SK-N-SH (cell line): Measurements from ENCODE around the genes FAM72C, ITGA10 and PEX11B.

DNA sequence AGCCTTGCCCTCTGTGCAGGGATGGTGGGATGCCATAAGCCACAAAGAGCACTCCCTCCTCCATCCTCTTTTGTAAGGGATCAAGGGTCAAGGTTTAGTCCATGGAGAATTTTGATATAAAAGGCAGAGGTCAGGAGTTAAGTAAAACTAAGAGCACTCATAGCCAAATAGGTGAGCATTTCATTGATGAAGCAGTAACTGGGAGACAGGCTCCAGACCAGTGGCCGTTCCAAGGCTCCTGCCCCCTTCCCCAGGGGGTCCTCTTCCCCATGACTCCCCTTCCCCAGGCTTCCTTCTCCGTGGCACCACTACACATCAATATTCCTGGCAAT lies 17.5 kb downstream of the PHGDH start:
- RRBS: no CpG with 5 or more reads among the region's 2 CpGs
CAGE:
- cytosol, long polyA plus RNA: no peak
- long polyA plus RNA: no peak
- nucleus, long polyA plus RNA: no peak

- RRBS: 89% methylated on average over 4 of the region's 16 CpGs
CAGE:
- cytosol, long polyA plus RNA: no peak
- long polyA plus RNA: no peak
- nucleus, long polyA plus RNA: no peak
Measured at GRCh38 chr1:119915754-119916910, 19.8 kb upstream of the ADAM30 start.

DNA sequence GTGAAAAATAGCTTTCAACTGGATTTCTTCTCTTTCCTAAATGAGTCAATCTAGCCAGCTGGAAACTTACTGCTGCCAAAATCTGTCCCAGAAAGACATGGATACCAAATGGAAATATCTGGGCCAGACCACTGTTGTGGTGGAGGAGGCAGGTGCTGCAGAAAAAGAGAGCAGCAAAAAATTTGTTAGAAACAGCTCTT lies 68.7 kb upstream of the ADAM30 start:
CAGE:
- cytosol, long polyA plus RNA: no peak
- long polyA plus RNA: no peak
- nucleus, long polyA plus RNA: no peak

DNA sequence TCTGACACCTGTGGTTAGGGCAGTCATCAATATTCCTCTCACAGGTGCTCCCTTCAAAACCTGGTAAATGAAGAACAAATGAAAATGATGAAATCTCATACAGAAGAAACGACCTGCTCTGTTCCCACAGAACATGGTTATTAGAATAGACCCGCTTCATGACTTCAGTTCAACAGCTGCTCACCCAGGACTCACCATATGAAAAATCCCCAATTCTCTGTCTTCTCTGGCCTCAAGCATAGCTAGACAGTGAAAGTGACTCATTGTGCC lies 82.5 kb downstream of the NOTCH2 start:
- RRBS: no CpG with 5 or more reads among the region's 2 CpGs
CAGE:
- cytosol, long polyA plus RNA: no peak
- long polyA plus RNA: no peak
- nucleus, long polyA plus RNA: no peak

DNA sequence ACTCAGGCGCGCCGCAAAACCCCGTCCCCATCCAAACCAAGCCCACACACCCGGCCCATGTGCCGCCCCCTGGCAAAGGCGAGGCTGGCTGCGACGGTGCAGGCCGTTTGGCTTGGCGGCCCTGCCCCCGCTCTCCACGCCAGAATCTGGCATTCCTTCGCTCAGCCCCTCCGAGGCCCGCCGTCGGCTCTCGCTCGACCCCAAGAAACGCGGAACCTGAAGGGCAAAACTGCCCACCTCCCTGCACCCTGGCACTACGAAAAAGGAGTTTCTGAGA lies 736 bp downstream of the NOTCH2 start:
- RRBS: no CpG with 5 or more reads among the region's 23 CpGs
CAGE:
- cytosol, long polyA plus RNA: no peak
- long polyA plus RNA: no peak
- nucleus, long polyA plus RNA: no peak

GRCh38 chr1:120557085-120557496 lies 142.3 kb downstream of the NBPF8 start:
- RRBS: no CpG with 5 or more reads among the region's 7 CpGs
CAGE:
- cytosol, long polyA plus RNA: no peak
- long polyA plus RNA: no peak
- nucleus, long polyA plus RNA: no peak

DNA sequence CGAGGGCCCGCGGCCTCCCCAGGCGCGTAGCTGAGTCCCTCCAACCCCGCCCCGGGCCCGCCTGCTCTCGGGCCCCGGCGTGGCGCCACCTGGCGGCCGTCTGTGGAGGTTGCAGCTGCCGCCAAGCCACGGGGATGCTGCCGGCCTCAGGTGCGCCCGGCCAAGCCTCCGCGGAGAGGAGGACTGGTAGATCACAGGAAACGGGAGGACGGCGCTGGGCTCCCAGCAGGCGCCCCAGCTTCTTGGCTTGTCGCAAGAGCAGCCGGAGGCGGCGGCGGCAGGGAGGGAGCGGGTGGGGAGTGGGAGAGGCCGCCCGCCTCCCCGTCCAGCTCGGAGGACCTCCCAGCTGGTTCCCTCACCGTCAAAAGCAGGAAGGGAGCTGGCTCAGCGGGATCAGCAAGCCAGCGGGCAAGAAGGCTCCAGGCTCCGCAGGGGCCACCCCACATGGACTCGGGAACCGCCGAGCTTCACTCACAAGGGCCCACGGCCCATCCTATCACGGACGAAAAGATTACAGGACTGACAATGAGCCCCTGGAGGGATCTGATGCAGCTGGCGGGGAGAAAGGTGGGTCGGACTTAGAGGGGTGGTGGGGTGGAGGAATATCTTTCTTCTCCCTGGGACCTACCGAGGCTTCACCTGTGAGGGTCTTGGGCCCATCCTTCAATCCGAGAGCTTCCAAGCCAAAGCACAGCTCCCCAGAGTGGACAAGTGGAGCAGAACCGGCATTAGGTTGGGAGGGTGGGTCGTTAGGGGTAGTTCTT lies 86.4 kb downstream of the FAM72B start:
- RRBS: no CpG with 5 or more reads among the region's 51 CpGs
CAGE:
- cytosol, long polyA plus RNA: no peak
- long polyA plus RNA: no peak
- nucleus, long polyA plus RNA: no peak

DNA sequence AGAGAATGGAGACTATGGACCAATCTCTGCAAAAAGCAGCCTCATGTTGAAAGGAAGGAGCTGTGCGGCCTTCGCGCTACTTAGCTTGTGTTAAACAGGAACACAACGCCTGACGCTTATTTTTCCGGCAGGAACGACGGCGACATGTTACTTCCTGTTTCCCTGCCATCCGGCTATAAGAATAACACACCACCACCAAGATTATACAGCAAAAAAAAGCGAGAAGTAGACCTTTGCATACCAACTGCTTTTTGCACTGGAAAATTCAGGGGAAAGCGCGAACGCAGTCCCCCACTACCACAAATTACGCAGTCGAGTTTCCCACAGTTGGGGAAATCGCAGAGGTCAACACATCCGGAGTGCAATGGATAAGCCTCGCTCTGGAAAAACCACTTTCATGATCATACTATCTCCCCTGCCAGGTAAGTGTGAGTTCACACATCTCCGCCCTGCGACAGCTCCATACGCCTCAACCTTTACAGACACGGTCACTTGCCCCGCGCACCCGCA lies 206.5 kb downstream of the H3-7 start:
- RRBS: no CpG with 5 or more reads among the region's 26 CpGs
CAGE:
- cytosol, long polyA plus RNA: no peak
- long polyA plus RNA: no peak
- nucleus, long polyA plus RNA: no peak

- RRBS: 13% methylated on average over 1 of the region's 56 CpGs
CAGE:
- cytosol, long polyA plus RNA: no peak
- long polyA plus RNA: no peak
- nucleus, long polyA plus RNA: no peak
Measured at GRCh38 chr1:143735789-143736914, 169.6 kb downstream of the H3-7 start.

DNA sequence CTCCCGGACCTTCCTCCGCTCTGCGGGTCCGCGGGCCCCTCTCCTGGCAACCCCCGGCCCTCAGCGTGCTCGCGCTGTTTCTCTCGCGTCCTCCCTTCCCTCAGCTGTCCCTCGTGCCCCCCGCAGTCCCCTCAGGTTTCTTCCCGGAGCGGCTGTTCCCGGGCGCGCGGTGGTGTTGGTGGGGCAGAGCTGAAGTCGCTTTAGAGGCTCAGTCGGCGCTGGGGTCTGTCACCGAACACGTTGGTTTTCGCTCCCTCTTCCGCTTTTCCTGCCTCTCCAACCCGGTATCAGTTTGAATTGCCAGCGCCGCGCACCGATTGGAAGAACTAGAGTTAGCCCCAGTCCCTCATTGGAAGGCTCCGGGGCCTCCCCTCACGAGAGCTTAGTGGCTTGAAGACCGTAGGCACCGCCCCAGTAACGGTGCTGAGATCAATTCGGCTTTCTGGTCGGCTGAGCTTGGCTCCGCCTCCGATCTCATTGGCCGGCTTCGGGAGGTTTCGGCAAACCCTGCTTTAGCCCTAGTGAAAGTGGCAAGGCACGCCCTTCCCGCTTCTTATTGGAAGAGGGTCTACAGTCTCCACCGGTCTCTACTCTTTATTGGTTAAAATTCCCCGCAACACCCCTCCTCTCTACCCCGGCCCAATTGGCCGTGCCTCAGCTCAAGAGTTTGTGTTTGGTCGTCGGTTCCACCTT lies at the start of gene FAM72C:
FAM72C (minus strand) TSS at position 270 of the 693 bp plus-strand sequence.
- RRBS: no CpG with 5 or more reads among the region's 51 CpGs
CAGE:
- cytosol, long polyA plus RNA: no peak
- long polyA plus RNA: no peak
- nucleus, long polyA plus RNA: no peak

DNA sequence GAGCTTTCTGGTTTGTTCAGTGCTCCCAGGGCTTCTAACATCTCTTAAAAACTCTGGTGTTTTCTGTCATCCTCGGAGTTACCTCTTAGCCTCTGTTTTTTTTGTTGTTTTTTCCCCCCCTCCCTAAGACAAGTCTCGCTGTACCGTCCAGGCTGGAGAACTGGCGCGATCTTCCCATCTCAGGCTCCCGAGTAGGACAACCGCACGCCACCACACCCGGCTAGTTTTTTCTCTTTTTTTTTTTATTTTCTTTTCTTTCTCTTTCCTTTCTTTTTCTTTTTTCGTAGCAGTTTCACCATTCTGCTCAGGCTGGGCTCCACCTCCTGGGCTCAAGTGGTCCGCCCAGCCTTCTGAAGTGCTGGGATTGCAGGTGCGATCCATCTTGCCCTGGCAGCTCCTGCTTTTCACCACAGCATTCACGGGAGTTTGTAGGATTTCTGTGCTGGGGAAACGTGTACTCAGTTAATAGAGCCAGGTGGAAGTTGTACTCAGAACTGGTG lies 39.6 kb upstream of the PPIAL4E start:
- RRBS: no CpG with 5 or more reads among the region's 14 CpGs
CAGE:
- cytosol, long polyA plus RNA: no peak
- long polyA plus RNA: no peak
- nucleus, long polyA plus RNA: no peak

GRCh38 chr1:145706214-145706751 lies 885 bp downstream of the PDZK1 start:
- RRBS: no CpG with 5 or more reads among the region's 2 CpGs
CAGE:
- cytosol, long polyA plus RNA: no peak
- long polyA plus RNA: no peak
- nucleus, long polyA plus RNA: no peak

- RRBS: no CpG with 5 or more reads among the region's 3 CpGs
CAGE:
- cytosol, long polyA plus RNA: no peak
- long polyA plus RNA: no peak
- nucleus, long polyA plus RNA: no peak
Measured at GRCh38 chr1:145751316-145751836, 32.1 kb downstream of the CD160 start.

DNA sequence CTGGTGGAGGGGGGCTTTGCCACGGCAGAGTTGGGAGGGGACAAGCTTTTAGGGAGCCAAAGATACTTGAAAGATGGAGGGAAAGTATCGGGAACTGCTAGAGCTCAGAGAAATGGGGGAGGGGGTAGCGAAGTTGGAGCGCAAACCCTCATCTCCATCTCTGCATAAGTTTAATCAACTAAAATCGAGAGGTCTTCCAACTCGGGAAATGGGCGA lies 323 bp upstream of the PIAS3 start:
- RRBS: no CpG with 5 or more reads among the region's 7 CpGs
CAGE:
- cytosol, long polyA plus RNA: no peak
- long polyA plus RNA: no peak
- nucleus, long polyA plus RNA: no peak

- RRBS: no CpG with 5 or more reads among the region's 1 CpG
CAGE:
- cytosol, long polyA plus RNA: no peak
- long polyA plus RNA: no peak
- nucleus, long polyA plus RNA: no peak
Measured at GRCh38 chr1:145890971-145891616, 5.4 kb upstream of the ANKRD35 start.

DNA sequence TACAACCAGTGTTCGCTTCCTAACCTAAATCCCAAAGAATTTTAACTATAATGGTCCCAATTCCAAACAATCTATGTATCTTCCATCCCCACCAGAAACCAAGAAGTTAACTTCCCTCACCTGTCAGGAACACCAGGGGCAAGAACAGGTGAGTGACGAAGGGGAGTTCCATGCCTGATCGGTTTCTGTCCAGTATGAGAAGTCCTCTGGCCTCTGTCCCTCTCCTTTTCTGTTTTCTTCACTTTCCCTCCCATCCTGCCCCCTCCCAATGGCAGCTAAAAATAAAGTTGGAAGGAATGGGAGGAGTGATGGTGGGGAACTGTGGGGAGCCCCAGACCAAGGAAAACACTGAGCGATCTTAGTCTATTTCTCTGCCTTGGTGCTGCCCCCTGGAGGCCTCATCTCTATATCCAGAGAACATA lies at the start of gene ITGA10:
ITGA10 (minus strand) TSS at position 208 of the 422 bp plus-strand sequence.
- RRBS: no CpG with 5 or more reads among the region's 4 CpGs
CAGE:
- cytosol, long polyA plus RNA: no peak
- long polyA plus RNA: no peak
- nucleus, long polyA plus RNA: no peak

DNA sequence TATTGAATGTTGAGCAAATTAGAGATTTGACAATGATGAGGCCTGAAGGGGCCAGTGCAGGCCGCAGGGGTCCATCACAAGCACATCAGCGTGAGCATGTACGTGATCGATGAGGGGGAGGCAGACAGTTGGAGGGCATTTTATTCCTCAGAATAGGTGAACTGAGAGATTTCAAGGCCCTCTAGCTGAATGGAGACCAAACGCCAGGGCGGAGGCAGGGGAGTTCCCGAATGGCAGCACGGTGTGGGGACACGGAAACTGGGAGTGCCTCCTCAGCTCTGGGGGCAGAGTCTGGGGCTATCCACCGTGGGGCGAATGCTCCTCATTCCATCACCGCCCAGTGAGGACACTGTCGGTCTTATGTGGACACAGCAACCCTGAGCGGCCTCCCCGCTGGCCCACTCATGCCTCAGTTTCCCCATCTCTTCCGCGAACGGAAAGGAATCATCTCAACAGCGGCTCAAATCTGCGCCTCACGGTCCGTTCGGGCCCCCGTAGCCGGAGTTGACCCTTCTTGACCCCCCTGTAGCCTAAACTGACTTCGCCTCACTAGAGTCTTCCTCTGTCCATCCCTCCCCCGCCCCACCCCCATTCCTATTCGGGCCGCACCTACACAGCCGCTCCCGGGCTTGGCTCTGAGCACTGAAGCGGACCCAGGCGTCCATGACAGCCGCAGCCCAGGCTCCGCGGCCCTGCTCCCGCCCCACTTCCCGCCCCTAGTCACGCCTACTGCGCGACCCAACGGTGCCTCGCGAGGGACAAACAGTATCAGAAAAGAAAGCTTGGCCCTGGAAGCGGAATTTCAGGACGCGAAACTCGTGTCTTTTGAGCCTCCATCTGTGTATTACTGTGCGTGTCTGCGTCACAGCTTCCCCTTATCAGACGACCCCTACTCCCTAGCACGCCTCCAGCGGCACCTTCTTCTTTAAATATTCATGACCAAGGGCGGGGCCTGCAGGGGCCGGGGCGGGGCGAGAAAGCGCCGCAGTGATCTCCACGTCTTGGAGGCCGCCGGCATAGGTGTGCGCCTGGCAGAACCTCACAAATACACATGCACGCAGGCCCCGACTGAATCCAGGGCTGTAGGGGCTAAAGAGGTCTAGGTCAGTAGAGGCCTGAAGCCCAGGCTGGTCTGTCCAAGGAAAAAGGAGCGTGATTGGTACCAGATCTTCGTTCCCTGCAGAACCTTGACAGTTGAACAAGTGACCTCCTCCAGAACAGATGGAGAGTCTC lies at the start of gene PEX11B:
PEX11B (minus strand) TSS at position 694 of the 1,233 bp plus-strand sequence.
- RRBS: under 1% methylated on average over 8 of the region's 67 CpGs
CAGE:
- cytosol, long polyA plus RNA: start-site peak on the minus strand centred at position 672 of the sequence, 57 bp wide, 996 and 1,618 reads in 2 replicates
- long polyA plus RNA: start-site peak on the minus strand centred at position 672 of the sequence, 58 bp wide, 674 and 1,589 reads in 2 replicates
- nucleus, long polyA plus RNA: start-site peak on the minus strand centred at position 666 of the sequence, 48 bp wide, 252 and 427 reads in 2 replicates

DNA sequence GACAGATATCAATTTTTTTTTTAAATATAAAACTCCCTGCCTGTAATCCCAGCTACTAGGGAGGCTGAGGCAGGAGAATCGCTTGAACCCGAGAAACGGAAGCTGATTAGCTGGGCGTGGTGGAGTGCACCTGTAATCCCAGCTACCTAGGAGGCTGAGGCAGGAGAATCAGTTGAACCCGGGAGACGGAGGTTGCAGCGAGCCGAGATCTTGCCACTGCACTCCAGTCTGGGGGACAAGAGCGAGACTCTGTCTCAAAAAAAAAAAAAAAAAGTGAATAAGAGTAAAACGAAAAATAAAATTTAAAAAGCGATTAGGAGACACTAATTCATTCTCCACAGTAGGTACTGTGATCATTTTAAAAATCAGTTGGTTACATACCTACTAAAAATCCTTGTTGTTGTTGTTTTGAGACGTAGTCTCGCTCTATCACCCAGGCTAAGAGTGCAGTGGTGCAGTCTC lies 734 bp upstream of the RBM8A start:
- RRBS: no CpG with 5 or more reads among the region's 13 CpGs
CAGE:
- cytosol, long polyA plus RNA: no peak
- long polyA plus RNA: no peak
- nucleus, long polyA plus RNA: no peak

DNA sequence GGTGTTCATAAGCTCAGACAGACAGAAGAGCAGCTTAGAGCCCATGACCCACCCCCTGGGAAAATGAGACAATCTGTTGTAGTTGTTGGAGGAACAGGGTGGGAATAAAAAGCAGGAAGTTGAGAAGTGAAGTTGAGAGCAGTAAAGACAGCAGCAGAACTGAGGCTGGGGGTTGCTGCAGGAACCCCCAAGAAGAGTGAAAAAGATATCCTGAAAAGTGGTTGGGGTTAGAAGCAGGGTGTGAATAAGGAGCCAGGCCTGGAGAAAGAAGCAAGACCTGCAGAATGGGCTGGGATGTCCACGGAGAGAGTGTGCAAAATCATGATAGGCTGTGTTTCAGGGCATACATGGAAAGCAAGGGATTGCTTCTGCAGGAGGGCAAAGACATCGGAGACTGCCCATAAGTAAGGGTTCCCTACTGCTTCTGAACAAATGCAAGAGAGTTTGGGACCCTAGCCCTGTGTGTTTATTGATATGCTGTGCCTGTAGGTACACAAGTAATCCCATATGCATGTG lies 1.8 kb upstream of the LIX1L start:
- RRBS: no CpG with 5 or more reads among the region's 2 CpGs
CAGE:
- cytosol, long polyA plus RNA: no peak
- long polyA plus RNA: no peak
- nucleus, long polyA plus RNA: no peak

GRCh38 chr1:145993938-145994885 lies 2.2 kb downstream of the TXNIP start:
- RRBS: no CpG with 5 or more reads among the region's 11 CpGs
CAGE:
- cytosol, long polyA plus RNA: no peak
- long polyA plus RNA: no peak
- nucleus, long polyA plus RNA: no peak